ENCODE measurements around the genes XDH and SRD5A2.

DNA sequence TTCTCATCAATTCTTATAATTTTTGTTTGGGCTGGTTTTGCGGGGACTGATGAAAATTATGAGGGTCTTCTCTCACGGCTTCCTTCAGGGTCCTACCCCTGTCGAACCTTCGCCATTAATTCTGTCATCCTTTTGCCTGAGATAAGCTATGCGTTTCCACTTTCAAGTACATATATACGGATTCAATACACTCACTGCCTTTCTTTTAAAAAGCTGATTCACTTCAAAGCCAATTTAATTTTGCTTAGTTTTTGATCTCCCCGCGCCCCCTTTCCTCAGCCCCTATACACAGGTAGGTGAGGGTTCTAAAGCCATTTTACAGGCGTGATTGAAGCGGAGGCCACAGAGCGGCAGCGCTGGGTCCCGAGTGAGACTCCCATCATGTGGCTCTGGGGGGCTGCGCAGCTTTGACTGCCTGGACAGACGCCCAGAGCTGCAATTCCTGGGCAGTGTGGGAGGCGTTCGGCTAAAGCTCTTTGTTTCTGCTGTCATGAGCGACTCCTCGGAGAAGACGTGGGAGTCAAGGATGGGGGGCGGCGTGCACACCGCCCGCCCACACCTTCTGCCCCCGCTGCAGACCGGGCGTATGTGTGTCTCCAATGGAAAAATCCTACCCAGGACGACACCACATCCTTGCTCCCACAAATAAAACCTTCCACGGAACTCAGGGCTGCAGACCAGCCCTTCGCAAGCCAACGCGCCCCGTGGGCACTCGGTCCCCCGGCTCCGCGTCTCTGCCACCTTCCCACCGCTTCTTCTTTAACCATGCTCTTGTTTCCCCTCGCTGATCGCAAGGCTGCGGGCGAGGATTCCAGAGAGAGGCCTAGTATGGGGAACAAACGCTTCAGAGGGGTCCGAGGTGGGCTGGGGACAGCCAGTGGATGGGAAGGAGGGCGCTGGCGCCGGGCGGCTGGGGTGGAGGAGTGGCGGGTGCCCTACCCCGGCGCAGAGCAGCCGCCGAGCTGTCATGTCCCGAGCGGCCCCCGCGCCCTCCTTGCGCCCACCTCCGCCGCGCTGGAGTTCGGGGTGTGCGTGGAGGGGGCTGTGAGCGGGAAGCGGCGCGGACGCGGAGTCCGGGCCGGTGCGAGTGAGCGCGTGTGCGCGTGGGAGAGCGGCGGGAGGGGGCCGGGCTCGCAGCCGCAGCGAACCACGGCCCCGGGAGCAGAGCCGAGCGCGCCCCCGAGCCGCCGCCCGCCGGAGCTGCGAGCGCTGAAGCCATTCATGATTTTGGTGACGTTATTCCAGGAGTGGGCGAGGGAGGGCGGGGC is 694 bp upstream of the LBH start:
- RRBS = 2% methylated on average over 32 of the region's 97 CpGs

DNA sequence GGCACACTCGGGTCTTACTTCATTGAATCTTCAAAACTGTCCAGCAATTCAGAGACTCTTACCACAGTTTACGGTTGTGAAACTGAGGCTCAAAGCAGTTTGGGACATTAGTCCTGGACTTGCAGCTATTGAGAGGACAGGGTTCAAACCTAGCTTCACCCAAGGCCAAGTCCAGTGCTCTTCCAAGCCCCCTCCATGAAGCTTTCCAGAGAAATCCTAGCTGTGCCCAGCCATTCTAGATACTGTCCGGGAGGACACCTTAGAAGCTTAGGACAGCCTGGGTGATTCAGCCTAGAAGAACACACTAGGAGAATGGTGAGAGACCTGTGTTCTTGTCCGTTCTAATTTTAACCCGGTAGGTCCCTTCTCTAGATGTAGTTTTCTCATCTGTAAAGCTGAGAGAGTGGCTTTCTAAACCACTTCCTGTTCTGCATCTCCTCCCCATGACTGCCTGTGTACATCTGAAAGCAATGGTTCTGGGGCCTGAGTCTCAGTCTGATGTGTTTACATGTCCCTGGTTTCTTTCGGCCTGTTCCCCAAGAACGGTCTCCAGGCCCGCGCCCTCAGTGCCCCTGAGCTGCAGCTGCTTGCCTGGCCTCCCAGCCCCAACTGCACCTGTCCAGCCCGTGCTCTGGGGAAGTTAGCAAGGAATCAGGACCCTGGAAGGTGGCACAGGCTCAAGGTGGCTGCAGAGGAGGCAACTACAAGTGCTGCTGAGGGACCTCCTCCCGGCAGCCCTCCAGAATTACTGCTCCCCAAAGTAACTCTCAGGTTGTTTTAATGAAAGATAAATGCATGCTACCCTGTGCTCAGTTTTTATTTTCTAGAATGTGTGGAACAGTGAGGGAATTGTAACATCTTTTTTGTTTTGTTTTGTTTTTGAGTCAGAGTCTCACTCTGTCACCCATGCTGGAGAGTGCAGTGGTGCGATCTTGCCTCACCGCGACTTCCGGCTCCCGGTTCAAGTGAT is 105.8 kb downstream of the LBH start:
- RRBS = 21% methylated on average over 3 of the region's 16 CpGs

- RRBS = no CpG with 5 or more reads among the region's 4 CpGs
These were observed 43.2 kb upstream of the LCLAT1 start for GRCh38 chr2:30403928-30404255.

DNA sequence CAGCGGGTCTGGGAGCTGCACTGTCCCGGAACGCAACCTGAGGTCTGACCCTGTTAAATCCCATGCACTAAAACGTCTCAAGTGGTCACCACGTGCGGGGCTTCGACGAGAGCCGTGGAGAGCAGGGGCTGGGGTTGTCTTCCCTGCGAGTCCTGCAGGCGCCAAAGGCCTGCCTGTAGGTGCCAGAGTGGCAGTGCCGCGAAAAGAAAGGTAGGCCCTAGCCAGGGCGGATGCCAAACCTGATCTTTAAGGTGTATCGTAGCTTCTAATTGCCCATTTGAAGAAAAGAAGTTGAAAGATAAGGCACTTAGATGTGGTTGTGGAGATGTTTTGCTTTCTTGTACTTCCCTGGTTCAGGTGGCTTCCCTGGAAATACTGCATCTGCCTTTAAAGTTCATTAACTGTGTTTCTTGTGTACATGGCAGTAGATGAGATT is 712 bp downstream of the LCLAT1 start:
- RRBS = no CpG with 5 or more reads among the region's 15 CpGs

DNA sequence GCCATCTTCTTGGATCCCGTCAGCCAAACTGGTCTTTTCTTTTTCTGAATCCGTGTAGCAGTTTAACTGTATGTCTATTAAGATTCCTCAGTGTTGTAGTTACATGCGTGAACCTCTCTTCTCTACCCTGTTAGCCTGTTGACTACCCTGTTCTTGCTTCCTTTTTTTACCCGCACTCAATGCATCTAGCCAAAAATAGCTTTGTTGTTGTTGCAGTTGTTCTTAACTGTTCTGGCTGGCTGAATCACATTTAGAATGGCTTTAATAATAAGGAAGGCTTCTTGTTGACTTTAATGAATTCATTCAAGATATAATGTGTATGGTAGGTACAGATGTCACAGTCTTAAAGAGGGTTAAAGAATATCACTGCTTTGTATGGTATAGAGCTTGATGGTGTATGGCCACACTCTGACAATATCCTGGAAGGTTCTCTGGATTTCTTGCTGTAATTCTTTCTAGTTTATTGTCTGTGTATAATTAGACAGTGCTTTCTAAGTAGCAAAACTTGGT is 137.2 kb downstream of the LCLAT1 start:
- RRBS = no CpG with 5 or more reads among the region's 4 CpGs

DNA sequence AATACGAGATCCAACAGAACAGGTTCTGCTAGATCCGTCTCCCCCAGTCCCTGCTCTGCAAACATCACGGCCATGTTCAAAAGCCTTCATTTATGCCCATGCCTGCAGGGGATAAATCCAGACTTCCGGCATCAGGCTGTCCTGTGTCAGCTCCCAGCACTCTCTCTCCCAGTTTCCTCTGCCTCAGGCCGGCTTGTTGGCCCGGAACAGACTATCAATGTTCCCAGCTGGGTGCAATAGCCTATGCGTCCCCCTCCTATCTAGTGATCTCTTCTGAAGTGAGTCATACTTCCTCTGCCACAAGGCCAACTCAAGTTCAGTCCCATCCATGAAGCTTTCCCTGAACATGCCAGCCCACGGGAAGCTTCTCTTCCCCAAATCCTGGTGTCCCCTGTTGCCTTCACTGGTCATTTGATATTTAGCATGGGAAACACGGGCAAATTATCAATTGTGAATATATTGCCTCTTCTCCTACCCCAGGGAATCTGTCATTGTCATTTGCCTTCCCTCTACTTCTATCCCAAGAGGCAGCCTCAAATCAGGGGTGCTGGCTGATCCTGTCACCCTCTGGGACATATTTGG is 51.1 kb downstream of the CAPN13 start:
- RRBS = 44% methylated on average over 2 of the region's 9 CpGs

- RRBS = no CpG with 5 or more reads among the region's 5 CpGs
These were observed 64.8 kb upstream of the CAPN13 start for GRCh38 chr2:30872101-30872444.

GRCh38 chr2:31414060-31415317 is at the start of gene XDH:
XDH (minus strand) TSS chr2:31414742.
- RRBS = no CpG with 5 or more reads among the region's 10 CpGs

DNA sequence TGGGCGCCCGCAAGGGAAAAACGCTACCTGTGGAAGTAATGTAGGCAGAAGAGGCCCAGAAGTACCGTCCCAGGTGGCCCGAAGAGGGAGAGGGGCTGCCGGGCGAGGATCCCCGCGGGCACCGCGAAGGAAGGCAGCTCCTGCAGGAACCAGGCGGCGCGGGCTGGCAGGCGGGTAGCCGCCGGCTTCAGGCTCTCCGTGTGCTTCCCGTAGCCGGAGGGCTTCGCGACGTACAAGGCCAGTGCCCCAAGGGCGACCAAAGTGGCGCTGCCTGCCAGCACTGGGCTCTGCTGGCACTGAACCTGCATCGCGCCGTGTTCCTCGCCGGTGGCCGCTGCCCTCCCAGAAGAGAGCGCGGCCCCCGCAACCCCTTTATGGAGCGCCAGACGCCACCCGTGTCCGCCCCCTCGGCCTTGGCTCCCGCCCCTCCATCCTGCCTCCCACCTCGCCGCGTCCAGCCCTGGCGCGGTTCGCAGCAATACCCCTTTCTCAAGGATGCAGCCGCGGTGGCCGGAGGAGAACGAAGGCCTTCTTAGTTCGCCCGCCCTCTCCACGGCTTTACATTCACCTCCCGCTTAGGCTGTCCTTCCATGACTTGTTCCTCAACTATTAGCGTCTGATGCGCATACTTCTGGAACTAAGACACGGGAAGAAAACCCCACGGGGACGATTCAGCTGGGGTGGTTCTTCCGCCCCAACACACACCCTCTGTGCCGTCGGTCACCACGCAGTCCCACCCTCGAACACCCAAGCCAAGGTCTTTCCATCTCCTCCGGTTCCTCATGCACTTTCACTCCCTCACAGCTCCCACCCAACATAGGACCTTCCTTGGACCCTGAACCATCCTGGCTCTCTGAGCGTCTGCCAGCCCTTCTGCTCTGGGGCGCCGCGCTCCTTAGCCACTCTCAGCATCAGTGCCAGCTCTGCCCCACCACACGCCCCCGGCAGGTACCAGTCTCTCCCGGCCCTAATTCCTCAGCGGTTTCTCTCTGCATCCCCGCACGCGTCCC is at the start of gene SRD5A2:
Gene SRD5A2 (minus strand): TSS at position 346 of the 1,010 bp plus-strand sequence.
- RRBS = 11% methylated on average over 19 of the region's 76 CpGs

DNA sequence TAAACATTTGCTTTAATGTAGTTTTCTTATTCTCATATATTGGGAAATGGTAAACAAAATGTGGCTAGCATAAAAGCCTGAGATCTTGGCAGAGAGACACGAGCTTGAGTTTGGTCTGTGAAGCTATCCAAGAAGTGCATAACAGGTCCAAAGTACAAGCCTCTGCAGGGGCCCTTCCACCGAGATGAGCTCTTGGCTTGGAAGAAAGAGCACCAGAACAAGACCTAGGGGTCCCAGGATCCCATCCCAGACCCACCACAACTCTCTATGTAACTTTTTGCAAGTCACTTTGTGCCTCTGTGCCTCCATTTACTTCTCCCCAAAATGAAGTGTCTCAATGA is 124.2 kb upstream of the SRD5A2 start:
- RRBS = no CpG with 5 or more reads among the region's 2 CpGs

- RRBS = no CpG with 5 or more reads among the region's 7 CpGs
These were observed 164.1 kb downstream of the MEMO1 start for GRCh38 chr2:31846602-31847152.

DNA sequence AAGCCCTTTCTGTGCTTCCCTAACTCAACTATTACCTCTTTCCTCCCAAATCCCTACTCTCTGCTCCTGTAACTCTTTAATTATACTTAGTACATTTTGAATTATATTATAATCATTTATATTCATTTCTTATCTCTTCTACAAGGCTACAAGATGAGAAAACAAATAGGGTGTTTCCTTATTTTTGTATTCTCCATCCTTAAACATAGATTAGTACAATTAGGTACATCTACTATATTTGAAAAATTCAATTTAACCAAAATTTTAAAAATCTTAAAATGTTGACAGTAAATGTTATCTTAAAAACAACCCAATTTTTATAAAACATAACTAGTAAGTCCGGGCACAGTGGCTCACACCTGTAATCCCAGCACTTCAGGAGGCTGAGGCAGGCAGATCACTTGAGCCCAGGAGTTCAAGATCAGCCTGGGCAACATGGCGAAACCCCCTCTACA is 103.6 kb downstream of the MEMO1 start:
- RRBS = no CpG with 5 or more reads among the region's 2 CpGs

GRCh38 chr2:32197616-32198040 is 32.0 kb downstream of the SLC30A6 start:
- RRBS = no CpG with 5 or more reads among the region's 3 CpGs

- RRBS = no CpG with 5 or more reads among the region's 6 CpGs
These were observed 29.4 kb downstream of the NLRC4 start for GRCh38 chr2:32235191-32235755.

DNA sequence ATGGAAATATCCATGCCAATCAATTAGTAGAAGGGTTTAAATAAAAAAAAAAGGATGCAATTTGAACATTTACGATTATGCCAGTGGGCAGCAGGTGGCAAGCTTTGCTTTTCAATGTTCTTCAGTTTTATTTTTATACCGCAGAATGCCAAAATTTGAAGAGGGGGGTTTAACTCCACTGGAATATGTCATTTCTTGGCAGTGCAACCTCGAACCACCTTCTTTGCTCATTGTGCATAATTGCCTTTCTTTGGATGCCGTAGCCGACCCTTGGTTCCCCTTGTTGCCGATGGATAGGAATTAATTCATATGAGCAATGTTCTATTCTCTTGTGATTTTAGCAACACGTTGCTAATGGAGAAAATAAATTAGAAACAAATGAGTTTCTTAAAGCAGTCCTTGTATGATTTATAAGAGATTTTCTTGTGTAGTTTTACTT is 88.1 kb downstream of the LTBP1 start:
- RRBS = no CpG with 5 or more reads among the region's 7 CpGs

DNA sequence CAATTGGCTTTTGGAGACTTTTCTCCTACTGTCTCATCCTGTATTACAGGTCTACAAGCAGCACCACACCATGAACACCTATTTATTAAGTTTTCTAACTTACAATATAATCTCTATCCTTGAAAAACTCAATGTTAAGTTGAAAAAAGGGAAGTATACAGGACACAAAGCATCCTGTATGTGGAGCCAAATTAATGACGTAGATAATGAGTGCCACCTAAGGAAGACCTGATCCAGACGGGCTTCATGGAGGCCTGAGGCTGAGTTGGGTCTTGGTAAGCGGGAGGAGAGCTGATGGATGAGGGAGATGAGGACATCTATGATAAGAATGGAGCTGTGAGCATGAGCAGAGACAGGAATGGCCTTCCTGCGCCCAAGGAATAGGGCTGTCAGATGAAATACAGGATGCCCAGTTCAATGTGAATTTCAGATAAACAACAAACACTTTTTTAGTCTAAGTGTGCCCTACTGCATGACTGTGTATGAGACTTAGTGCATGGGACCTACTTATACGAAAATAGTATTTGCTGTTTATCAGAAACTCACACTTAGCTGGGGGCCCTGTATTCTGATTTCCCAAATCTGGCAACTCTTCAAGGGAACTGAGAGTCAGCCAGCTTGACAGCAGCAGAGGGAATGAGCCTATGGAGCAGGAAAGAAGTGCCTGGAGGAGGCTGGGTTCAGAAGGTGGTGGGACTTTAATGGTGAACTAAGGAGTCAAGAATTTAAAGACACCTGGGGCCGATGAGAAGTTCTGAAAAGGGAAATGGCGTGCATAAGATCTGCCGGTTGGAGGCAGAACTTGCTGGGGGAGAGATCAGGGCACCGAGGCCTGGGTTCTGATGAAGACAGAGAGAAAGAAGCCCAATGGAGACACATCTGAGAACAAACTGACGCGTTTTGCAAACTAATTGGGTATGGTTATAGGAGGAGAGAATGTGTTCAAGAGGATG is 37.1 kb upstream of the RASGRP3 start:
- RRBS = no CpG with 5 or more reads among the region's 11 CpGs

- RRBS = no CpG with 5 or more reads among the region's 20 CpGs
These were observed 1078.4 kb upstream of the FAM98A start for GRCh38 chr2:34677182-34678148.

GRCh38 chr2:36356663-36356752 is 930 bp downstream of the CRIM1 start:
- RRBS = no CpG with 5 or more reads among the region's 9 CpGs

DNA sequence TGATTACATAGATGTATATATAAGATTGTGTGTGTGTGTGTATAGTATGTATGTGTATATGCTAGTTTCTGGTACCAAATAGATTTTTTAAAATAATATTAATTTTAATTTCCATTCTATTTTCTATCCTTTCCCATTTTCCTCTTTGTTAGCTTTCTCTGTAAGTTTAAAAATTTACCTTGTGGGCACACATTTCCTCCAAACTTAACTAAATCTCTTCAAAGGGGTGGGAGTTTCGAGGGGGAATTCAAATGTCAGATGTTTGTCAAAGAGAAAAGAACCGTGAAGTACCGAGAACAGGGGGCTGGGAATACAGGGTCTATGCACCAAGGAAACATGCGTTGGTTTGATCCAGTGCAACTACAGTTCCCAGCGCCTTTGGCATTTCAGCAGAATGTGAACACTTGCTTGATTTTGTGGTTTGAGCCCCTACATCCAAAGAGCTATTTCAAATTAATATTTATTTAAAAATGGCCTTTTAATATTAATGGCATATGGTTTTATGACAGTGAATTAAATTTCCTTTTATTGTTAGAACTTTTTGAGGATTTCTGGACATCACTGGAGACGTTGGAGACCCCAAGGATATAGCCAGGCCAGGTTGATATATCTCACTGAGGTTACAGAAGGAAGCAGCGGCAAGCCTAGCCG is 9.4 kb downstream of the CRIM1 start:
- RRBS = no CpG with 5 or more reads among the region's 8 CpGs

DNA sequence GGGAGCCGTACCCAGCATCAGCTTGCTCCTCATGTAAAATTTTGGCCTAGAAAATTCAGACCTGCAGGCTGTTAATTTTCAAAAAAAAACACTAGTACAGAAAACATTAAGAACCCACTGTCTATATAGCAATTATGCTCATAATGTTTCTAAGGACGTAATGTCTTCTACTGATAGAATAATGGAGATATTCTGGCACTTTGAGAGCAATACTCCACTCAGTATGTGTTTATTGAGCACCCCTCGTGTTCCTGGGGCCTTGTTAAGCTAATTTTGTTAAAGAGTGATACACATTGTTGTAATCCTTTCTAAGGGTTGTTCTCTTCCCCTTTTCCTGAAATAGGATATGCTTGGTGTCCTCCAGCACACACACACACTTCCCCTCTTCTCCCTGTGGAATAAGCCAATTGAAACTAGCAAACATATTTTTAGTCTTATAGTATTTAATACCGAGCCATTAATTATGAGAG is 114.0 kb downstream of the CRIM1 start:
- RRBS = no CpG with 5 or more reads among the region's 4 CpGs